Pericardium fibroblast (primary cell): ENCODE measurements around a stretch of chr12.

- RAMPAGE, long total RNA = no peak
Measured at GRCh38 chr12:123449062-123449627, 8.8 kb upstream of the SNRNP35 start.

GRCh38 chr12:123474472-123475693 lies 16.9 kb downstream of the SNRNP35 start:
- RAMPAGE, long total RNA = no peak

GRCh38 chr12:123522179-123522734 lies 11.3 kb downstream of the RILPL1 start:
- RAMPAGE, long total RNA = no peak

- RAMPAGE, long total RNA = no peak
Measured at GRCh38 chr12:123634375-123634934, 826 bp downstream of the GTF2H3 start.

- RAMPAGE, long total RNA = no peak
Measured at GRCh38 chr12:123727624-123728347, 15.6 kb downstream of the ATP6V0A2 start.

GRCh38 chr12:123861639-123862111 lies 99.6 kb downstream of the DNAH10 start:
- RAMPAGE, long total RNA = no peak

DNA sequence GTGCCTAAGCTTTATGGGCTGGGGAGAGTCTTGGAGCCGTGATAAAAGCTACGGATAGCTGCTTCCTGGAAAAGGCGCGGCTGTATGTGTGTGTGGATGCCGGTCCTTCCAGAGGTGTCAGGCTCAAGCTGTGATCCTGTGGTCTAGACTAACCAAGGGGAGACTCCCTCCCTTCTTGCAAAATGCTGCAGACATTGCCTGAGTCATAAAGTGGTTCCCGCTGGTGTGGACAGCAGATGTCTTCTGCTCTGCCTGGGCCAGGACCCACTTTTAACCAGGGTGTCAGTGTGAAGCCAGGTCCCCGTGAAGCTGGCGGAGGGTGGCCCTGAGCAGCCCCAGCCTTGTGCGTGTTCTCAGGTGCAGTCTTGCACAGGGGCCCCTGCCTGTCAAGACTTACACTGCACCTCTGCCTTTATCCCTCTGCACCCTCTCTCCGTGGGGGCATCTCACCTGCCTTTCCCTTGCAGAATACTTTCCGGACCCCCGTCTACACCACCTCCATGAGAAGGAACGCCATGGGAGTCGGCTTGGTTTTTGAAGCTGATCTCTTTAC lies 37.7 kb downstream of the CCDC92 start:
- RAMPAGE, long total RNA = no peak

DNA sequence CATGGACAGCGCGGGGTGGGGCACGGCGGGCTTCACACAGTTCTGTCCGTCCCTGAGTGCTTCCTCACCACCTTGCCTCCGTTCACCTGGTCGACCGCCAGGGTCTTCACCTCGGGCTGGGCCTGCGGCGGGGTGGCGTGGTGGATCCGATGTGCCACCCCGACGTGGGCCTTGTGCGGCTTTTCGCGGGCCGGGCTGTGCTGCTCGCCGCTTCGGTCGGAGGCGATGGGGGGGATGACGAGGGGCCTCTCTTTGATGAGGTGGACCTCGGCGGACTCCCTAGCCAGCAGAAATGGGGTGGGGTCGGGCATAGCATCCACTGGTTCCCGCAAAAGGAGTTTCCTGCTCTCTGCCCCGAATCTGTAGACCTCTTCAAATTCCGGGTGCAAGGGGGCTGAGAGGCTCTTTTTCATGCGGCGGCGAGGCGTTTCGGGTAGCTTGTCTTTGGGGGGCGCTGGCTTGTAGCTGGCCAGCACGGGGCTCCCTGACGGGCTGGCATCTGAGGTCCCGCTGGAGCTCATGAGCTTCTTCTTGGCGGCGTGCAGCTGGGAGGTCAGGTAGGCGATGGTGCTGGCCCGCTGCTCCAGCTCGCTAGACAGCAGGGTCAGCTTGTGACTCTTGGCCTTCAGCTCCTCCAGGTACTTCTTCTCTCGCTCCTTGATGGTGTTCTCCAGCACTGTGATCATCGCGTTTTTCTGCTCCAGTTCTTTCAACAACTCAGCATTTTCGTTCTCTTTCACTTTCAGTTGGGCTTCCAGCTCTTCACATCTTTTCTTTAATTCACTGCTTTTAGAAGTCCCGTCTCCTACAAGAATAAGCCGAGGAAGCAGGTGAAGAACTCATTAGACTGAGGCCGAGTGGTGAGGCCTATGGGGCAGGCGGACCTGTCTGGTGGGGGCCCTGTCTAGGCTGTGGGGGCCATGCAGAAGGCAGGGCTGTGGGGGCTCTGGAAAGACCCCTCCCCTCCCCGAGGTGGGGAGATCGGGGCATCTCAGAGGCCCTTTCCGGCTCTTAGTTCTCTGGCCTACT lies 35.3 kb downstream of the CCDC92 start:
- RAMPAGE, long total RNA = no peak

DNA sequence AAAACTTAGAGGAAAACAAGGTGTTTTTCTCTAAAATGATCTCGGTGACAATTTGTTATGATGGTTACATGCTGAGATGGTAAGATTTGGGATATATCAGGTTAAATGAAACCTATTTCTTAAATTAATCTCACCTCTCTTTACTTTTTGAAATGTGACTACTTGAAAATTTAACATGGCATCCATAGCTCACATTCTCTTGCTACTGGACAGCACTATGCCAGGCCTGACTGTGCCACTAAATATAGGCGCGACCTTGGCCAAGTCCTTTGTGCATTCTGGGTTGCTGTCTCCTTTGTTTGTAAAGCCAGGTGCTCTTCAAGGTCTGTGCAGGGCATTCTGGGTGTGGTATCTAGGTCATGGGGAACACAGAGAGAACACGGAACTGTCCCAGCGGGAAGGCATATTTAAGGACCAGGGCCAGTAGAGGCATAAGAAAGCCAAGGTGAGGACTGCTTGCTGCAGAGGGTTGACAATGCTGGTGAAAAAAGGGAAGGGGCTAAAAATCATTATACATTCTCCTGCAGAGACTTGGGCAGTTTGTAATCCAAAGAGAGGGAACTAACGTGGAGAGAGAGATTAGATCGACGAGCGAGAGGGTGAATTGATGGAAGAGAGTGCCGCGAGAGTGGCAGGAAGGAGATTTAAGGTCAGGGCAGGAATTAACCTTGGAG lies 121.2 kb downstream of the ZNF664 start:
- RAMPAGE, long total RNA = no peak

DNA sequence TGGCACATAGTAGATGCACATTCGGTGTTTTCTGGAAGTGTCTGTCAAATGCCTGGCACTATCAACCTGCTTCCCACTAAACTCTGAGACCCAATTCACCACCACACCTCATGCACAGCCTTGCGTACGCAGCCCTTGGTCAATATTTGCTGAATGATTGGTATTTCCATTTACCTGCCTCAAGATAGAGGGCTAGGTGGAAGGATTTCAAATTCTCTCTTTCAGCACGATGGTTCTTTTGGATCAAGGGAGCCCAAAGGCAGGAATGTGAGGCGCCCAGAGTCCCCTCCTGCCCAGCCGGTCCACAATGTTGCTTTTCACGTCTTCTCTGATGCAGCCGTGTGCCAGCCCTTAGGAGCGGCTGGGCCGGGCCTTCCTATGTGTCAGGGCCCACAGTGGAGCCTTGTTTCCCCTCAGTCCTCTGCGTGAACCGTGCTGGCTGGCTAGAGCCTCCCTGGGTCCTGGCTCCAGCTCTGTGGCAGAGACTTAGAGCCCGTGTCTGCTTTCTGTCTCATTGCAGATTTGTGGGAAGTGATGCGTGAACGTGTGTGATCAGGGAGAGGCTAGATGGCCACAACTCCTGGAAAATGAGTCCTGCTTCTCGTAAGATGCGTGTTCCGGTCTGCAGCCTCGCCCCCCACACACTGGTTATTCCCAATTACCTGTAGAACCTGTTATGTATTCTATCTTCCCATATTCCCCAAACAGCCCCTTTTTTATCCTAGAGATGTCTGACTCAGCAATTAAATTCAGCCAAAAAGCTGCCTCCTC lies 99.8 kb upstream of the RFLNA start:
- RAMPAGE, long total RNA = no peak

- RAMPAGE, long total RNA = no peak
Measured at GRCh38 chr12:124365655-124366544, 71.0 kb downstream of the RFLNA start.

- RAMPAGE, long total RNA = no peak
Measured at GRCh38 chr12:124390483-124391099, 95.7 kb downstream of the RFLNA start.

DNA sequence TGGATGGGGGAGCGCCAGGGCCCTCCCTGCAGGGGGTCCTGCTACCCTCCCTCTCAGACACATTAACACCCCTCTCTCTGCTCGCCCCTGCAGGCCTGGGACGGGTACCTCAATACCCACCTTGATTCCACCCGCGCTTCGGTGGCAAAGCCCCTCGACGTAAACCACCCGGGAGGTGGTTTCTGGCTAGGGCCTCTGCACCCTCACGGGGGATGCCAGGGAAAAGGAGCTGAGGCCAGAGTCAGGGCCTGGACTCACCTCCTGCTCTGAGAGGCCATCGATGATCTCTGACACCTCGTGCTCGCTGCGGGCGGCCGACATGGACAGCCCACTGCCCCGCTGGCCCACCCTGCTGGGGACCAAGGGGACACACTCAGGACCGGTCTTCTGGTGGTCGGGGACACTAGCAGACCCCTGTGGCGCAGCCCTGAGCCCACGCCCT lies 134.5 kb downstream of the RFLNA start:
- RAMPAGE, long total RNA = no peak

GRCh38 chr12:124430381-124430994 lies 135.6 kb downstream of the RFLNA start:
- RAMPAGE, long total RNA = start-site peak on the minus strand at chr12:124430615-124430788, 36 and 14 reads in 2 replicates

DNA sequence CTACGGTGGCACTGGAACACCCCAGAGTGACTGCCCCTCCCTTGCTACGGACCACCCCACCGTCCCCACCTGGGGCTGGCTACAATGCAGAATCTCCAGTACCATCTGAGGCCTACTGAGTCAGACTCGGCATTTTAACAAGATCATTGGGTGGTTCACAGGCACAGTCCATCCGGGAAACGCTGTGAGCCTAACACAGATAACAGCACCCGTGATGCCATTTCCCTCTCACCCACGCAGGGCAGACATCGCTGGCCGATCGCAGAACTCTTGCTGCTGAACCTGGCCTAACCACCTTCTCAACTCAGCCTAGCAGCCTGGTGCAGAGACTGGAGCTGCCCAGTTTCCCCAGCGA lies 83.4 kb downstream of the NCOR2 start:
- RAMPAGE, long total RNA = no peak

DNA sequence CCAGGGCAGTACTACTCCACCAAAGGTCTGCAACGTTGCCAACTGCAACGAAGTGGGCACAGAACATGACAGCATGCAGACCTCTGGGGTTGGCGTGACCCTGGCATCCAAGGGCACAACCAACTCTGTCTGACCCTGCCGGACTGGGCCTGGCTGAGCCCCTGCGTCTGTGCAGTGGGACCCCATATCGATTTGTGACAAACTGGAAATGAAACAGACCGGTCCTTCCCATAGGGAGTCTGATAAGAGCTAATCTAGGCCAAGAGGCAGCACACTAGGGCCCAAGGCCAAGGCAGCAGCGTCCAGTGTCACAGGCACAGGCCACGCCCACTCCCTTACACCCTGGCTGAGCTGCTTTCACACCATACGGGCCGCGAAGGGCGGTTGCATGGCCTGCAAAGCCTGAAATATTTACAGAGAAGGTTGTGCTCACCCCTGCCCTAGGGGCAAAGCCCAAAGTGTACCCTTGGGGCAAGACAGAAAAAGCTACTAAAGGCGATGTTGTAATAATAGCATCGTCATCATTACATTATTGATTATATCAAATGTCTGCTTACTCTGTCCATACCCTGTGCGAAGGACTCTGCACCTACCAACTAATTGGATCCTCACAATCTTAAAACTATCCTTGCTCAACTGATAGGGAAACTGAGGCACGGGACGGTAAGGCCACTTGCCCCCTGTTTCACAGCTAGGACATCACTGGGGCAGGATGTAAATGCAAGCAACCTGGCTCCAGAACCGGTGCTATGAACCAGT lies 76.5 kb downstream of the NCOR2 start:
- RAMPAGE, long total RNA = no peak

GRCh38 chr12:124495467-124496103 lies 71.8 kb downstream of the NCOR2 start:
- RAMPAGE, long total RNA = no peak

GRCh38 chr12:124545588-124546230 lies 21.7 kb downstream of the NCOR2 start:
- RAMPAGE, long total RNA = no peak

GRCh38 chr12:124557117-124557738 lies 10.2 kb downstream of the NCOR2 start:
- RAMPAGE, long total RNA = no peak

GRCh38 chr12:124564386-124564885 lies 3.0 kb downstream of the NCOR2 start:
- RAMPAGE, long total RNA = no peak